Fibroblast of villous mesenchyme (primary cell): ENCODE measurements around the gene RTL1.

GRCh38 chr14:100482325-100482687 is 104.9 kb downstream of the BEGAIN start:
- CAGE, long polyA plus RNA: no peak

GRCh38 chr14:100567600-100568593 is 19.3 kb downstream of the BEGAIN start:
- CAGE, long polyA plus RNA: no peak

- CAGE, long polyA plus RNA: no peak
Measured at GRCh38 chr14:100696604-100697173, 30.0 kb upstream of the DLK1 start.

GRCh38 chr14:100708839-100709769 is 17.6 kb upstream of the DLK1 start:
- CAGE, long polyA plus RNA: no peak

DNA sequence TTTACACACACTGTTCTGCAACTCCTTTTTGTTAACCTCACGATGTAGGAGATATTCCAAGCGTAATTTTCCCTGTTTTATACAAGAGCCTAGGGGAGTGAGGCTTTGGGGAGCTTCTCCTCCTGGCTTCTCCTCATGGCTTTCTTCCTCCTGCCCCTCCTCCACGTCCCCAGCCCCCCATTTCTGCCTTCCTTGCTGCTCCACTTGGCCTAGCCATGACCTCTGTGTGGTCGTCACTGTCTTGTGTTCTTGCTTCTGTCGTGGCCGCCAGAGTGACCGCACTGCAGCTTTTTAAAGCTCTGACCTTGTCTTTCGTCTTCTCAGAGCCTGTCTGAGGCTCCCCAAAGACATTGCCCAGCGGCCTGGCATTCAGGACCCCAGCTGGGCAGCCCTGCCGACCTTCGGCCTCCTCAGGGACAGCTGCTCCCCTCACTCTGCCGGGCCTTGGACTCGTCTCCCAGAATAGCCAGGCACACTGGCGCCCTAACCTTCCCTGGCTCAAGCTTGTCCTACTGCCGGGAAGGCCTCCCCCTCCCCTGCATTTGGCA is 15.9 kb upstream of the DLK1 start:
- CAGE, long polyA plus RNA: no peak

- CAGE, long polyA plus RNA: no peak
Measured at GRCh38 chr14:100790723-100791289, 64.1 kb downstream of the DLK1 start.

- CAGE, long polyA plus RNA: no peak
Measured at GRCh38 chr14:100860477-100861355, 42.8 kb downstream of the RTL1 start.

GRCh38 chr14:100903577-100903838 is at the start of gene RTL1:
RTL1 (minus strand) TSS chr14:100903722.
- CAGE, long polyA plus RNA: no peak

- CAGE, long polyA plus RNA: no peak
Measured at GRCh38 chr14:100923947-100924530, 20.5 kb upstream of the RTL1 start.

DNA sequence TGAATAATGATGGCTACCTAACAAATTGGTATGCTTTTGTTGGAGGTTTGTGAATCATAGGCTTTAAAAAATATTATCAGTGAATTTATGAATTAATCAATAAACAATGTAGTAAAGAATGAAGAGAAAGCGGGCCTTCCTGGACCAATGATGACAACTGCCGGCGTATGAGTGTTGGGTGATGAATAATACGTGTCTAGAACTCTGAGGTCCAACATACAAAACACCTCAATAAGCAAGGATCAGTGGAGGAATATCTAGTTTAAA is 68.4 kb upstream of the RTL1 start:
- CAGE, long polyA plus RNA: no peak

DNA sequence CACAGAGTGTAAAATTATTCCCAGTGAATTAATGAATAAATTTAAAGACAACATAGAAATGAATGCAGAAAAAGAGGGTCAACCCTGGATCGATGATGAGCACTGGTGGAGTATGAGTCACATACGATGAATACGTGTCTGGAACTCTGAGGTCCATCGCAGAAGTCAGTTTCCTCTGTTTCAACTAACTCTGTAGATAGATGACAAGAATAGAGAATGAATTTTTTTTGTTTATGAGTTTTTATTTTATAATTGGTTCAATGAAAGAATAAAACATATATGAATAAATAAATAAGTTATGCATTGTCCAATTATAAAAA is 83.4 kb upstream of the RTL1 start:
- CAGE, long polyA plus RNA: no peak

DNA sequence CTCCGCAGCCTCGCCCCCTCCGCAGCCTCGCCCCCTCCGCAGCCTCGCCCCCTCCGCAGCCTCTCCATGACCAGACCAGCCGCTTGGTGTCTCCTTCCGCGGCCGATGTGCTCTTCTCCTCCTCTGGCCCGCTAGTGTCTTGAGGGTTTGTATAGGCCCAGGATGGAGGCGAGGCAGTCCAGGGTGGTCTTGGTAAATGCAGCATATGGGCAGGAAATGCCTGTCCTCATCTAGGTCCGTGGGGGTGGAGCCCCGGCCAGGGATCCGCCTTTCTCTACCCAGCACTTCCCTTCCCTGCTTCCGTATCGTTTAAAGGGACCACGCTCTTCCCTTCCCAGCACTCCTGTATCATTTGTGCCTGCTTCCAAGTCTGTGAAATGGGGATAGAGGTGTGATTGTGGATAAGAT is 326.6 kb upstream of the RTL1 start:
- CAGE, long polyA plus RNA: no peak

DNA sequence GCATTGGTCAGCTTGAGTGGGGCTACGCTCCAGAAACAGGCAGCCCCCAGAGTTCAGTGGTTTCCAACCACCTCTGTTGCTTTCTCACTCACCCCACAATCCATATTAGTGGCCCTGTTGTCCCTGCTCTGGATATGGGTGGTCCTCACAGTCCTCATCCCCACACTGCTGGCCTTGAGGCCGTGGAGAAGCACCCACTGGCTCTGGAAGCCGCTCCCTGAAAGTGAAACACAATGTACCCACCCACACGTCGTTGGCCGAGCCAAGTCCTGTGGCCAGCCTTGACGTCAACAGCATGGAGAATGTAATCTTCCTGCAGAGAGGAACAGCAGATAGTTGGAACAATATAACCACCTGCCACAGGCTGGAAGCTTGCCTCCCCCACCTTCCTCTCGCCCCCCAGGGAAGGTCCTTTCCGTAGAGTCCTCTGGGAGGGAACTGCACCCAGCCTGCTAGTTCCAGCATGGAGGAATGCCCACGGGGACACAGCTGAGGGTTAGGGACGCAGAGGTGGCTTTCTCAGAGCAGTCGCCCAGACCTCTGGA is 351.9 kb upstream of the RTL1 start:
- CAGE, long polyA plus RNA: no peak

GRCh38 chr14:101369760-101370345 is 391.7 kb upstream of the PPP2R5C start:
- CAGE, long polyA plus RNA: no peak

GRCh38 chr14:101408305-101408636 is 353.2 kb upstream of the PPP2R5C start:
- CAGE, long polyA plus RNA: no peak

GRCh38 chr14:101476350-101476887 is 285.1 kb upstream of the PPP2R5C start:
- CAGE, long polyA plus RNA: no peak

DNA sequence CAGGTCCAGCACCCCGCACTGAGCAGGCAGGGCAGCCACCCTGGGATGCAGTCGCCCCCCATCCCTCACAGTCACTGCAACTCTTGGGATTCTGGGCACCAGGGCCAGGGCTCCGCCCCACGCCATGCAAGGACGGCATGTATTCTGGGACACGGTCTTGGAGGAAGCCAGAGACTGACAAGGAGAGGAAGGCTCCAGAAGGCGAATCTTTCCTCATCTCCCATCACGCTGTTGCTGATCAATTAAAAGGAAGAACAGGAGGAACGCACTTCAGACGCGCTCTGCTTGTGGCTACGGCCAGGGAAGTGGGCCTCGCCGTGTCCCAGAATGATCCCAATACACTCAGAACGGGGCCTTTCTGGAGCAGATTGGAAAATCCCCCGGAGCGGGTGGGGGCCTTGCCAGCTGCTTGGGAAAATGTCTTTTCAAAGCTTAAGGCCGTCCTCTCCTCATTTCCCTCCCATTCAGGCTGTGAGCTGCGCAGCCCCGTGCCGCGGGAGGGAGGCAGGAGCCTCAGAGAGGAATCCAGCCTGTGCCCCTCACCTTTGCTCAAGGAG is 254.4 kb upstream of the PPP2R5C start:
- CAGE, long polyA plus RNA: no peak

GRCh38 chr14:101706025-101706641 is 55.4 kb upstream of the PPP2R5C start:
- CAGE, long polyA plus RNA: no peak

GRCh38 chr14:101760284-101760793 is 1.2 kb upstream of the PPP2R5C start:
- CAGE, long polyA plus RNA: no peak

- CAGE, long polyA plus RNA: no peak
Measured at GRCh38 chr14:101781698-101782058, 20.2 kb downstream of the PPP2R5C start.